Body of pancreas (tissue), 2 donors: ENCODE data around the gene SCGB1D4.

DNA sequence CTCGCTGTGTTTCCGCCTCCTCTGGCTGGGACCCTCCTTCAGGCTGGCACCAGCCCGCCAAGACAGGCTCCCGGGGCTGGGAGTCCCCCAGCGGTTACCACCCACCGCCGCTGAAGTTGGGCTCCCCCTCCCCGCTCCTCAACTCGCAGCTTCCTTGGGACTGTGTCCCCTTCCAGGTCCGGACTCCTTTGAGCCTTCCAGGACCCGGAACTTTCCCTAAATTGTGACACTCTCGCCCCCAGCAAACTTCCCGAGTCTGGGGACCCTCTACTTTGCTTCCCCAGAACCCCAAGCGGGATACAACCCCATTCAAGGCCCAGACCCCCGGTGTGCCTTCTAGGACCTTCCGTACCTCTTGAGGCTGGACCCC lies 417 bp downstream of the MYRF start:
- PRO-cap, result no peak
- RAMPAGE, long total RNA, 2 experiments, result no peak in any of the 2 experiments

DNA sequence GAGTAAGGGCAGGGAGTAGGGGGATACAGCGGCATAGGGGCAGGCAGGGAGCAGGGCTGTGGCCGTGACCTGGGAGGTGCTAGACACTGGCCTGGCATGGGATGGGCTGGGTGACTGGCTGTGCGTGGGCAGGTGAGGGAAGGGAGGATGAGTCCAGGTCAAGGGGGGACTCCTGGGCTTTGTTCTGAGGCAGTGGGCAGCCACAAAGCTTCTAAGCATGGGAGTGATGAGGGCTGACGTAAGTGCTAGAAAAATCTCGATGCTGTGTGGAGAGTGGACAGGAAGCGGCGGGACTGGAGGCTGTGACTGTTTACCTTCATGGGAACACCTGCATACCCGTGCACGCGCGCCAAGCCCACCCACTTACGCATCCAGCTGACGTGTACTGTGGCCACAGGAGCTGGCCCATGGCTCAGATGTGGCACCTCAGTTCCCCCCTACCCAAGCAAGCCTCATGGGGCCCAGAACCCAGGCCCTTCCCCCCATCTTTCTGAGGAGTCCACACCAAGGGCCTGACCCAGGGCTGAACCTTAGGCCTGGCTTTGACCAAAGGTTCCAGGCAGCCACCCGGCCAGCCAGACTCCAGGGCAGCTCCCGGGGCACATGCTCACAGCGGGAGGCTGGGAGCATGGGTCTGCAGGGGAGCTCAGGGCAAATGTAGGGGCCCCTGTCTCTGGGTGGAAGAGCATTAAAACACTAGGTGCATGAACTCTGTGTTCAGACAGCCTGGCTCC lies 14.0 kb downstream of the MYRF start:
- PRO-cap, result unidirectional peak, minus-strand start at position 308 of the sequence
- RAMPAGE, long total RNA, 2 experiments, result no peak in any of the 2 experiments

DNA sequence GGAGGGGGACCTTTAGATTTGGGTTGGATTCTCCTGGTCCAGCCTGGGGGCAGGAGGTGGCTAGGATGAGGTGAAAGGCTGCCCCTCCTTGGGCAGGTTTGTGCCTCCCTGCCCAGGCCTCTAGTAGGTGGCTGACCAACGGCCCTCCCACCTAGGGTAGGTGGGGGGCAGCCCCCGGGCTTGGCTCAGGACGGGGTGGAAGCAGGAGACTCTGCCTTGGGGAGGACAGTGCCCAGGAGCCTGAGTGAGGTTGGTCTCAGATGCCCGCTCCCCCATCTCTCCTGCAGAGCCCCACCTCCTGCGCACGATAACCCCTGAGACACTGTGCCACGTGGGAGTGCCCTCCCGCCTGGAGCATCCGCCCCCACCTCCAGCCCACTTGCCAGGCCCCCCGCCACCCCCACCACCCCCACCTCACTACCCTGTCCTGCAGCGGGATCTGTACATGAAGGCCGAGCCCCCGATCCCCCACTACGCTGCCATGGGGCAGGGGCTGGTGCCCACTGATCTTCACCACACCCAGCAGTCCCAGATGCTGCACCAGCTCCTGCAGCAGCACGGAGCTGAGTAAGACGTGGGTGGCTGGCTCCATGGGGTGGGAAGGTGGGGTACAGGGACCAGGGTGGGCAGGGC lies 17.6 kb downstream of the MYRF start:
- PRO-cap, result no peak
- RAMPAGE, long total RNA, 2 experiments, result no peak in any of the 2 experiments

DNA sequence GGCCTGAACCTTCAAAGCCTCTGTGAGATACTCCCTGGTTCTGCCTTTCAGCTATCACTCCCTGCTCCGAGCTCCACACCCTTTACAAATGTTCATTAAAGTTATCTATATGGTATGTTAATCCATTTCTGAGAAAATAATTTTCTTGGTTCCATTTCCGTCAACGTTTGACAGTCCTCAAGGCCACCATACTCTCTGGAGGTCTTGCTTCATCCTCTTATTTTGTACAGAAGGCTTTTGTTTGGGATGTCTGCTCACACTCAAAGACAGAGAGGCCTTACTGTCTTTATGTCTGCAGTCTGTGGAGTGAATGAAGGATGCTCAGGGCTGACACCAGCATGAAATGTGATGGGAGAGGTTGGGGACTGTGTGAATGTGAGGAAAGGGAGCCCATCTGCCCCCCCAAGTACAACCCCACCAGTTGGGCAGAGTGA lies 1.7 kb upstream of the FADS2 start:
- PRO-cap, result no peak
- RAMPAGE, long total RNA, 2 experiments, result no peak in any of the 2 experiments

DNA sequence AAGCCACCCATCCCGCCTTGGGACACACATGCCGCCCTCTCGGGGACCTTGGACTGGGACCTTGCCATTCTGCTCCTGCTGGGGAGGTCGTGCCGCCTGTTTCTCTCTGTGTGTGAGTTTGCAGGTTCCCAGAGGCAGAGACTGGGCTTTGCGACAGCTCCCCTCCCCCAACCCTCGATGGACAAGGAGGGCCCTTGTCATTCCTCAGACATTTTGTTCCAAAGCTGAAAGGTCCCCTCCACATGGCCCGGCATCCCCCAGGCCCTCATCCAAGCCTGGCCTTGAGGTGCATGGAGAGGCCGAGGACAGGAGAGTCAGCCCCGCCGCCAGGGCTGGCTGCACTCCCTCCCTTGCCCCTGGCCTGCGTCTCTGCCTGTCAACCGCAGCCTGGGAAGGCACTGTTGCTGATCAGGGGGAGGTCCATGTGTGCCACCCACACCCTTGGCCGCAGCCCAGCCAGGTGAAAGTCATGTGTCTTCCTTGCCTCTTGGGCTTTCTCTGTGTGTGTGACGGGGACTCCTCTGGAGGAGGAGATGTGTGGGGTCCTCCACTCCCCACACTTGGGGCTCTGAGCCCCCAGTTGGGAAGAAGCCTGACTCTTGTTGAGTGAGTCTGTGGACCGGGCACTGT lies 25.7 kb downstream of the FADS2 start:
- PRO-cap, result no peak
- RAMPAGE, long total RNA, 2 experiments, result no peak in any of the 2 experiments

- PRO-cap, result no peak
- RAMPAGE, long total RNA, 2 experiments, result no peak in any of the 2 experiments
Observed at GRCh38 chr11:61870912-61871759, 20.2 kb downstream of the FADS3 start.

GRCh38 chr11:61904341-61905081 lies 12.9 kb downstream of the RAB3IL1 start:
- PRO-cap, result no peak
- RAMPAGE, long total RNA, 2 experiments, result no peak in any of the 2 experiments

DNA sequence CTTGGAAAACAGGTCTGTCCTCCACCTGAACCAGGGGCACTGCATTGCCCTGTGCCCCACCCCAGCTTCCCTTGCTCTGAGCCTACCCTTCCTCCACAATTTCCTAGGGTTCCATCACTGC lies 4.7 kb downstream of the FTH1 start:
- PRO-cap, result unidirectional peak, minus-strand start at position 33 of the sequence
- RAMPAGE, long total RNA, 2 experiments, result no peak in any of the 2 experiments

DNA sequence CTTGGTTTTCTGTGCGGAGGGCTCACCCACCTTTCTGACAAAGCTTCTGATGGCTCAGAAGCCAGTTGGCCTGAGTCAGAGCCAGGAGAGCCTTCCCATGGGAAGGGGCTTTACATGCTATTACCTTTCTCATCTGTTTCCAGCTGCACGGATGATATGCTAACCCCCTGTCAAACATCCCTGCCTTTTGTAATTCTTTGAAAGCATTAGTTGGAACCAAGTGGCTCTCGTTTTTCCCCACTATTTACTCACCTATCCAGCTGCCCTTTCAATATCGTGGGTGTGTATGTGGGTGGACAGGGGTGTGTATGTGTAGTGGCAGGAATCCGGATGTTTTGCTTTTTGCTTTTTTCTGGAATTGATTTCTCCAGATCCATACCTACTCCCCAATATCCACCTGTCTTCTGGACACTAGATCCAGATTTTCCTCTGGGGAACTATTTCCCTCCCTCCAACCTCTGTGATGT lies 9.9 kb upstream of the FTH1 start:
- PRO-cap, result no peak
- RAMPAGE, long total RNA, 2 experiments, result no peak in any of the 2 experiments

DNA sequence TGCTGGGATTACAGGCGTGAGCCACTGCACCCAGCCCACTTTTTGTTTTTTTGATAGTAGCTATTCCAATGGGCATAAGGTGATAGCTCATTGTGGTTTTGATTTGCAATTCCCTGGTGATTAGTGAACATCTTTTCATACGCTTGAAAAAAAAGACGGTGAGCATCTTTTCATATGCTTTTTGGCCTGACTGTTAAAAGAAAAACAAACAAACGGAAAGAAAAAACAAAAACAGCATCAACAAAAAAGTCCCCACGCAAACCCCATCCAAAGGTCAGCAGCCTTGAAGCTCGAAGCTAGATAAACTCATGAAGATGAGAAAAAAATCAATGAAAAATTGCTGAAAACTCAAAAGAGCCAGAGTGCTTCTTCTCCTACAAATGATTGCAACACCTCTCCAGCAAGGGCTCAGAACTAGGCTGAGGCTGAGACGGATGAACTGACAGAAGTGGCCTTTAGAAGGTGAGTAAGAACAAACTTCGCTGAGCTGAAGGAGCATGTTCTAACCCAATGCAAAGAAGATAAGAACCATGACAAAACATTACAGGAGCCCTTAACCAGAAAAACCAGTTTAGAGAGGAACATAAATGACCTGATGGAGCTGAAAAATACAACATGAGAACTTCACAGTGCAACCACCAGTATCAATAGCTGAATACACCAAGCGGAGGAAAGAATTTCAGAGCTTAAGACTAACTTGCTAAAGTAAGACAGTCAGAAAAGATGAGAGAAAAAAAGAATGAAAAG lies 18.4 kb upstream of the FTH1 start:
- PRO-cap, result no peak
- RAMPAGE, long total RNA, 2 experiments, result no peak in any of the 2 experiments

GRCh38 chr11:62129779-62130346 lies 6.1 kb downstream of the INCENP start:
- PRO-cap, result no peak
- RAMPAGE, long total RNA, 2 experiments, result no peak in any of the 2 experiments

- PRO-cap, result no peak
- RAMPAGE, long total RNA, 2 experiments, result no peak in any of the 2 experiments
Observed at GRCh38 chr11:62148382-62148747, 24.6 kb downstream of the INCENP start.

DNA sequence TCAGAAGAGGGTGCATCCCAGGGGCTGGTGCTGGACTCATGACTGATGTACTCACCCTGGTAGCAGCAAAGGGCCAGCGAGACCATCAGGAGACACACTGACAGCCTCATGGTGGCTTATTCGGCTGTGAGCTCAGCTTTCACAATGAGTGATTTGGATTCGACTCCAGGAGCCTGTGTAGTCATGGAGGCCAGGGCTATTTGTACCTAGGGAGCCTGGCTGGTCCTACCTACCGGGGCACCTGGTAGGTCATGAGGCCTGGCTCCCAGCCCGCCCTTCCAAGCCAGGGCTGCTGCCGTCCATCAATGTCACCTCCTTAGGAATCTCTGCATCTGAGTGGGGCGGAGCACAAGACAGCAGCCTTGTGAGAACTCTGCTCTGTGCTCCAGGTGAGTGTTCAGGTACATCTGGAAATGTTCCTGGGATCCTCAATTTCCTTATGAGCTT lies at the start of gene SCGB1D4:
Gene SCGB1D4, minus strand, starts transcription at position 175 of the 447 bp plus-strand sequence.
- PRO-cap, result no peak
- RAMPAGE, long total RNA, 2 experiments, result no peak in any of the 2 experiments

DNA sequence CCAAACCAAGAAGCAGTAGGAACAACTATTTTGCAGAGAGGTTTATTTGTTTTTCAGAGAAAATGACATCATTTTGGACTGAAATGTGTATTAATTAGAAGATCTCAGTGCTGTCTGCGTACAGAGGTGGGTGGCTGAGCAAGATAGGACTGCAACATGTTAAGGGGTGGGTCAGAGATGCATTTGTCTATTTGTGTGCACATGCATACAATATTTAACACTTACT lies 1.1 kb downstream of the SCGB1A1 start:
- PRO-cap, result no peak
- RAMPAGE, long total RNA, 2 experiments, result no peak in any of the 2 experiments

DNA sequence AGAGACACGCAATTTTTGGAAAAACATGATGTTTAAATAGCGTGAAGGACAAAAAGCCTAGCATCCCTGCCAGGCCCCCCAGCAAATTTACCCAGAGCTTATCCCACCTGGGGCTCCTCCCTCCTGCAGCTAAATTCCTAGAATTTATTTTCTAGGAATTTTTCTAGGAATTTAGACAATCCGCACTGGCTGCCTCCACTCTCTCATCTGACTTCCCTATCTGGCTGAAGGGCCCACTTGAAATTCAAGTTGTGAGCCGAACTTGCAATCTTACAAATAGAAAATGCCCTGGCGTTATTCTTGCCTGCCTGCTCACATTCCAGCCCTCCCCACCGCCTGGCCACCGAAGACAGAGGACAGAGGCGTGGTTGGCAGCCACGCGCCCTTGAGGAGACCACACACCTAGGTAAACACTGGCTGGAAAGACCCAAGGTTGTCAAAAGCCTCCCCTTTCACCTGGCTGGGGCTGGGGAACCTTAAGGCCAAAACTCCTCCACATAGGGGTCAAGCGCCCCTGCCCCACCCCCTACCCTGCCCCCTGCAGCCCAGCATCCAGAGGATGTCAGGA lies 42.3 kb downstream of the AHNAK start:
- PRO-cap, result no peak
- RAMPAGE, long total RNA, 2 experiments, result no peak in any of the 2 experiments

DNA sequence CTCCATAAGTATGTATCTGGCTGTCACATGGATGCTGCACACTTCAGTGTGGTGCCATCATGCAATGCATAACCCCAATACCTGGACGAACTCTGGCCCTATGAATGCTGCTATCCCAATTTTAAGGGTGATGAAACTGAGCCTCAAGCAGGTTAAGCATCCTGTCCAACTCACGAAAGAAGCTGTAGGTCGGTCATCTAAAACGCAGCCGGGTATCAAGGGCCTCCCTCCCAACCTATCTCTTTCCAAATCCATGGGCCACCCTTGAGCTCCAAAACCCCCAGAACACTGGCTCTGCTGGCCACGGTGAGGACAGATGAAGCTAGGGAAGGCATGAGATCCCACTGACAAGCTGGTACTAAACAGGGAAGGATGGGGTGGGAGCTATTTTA lies 32.1 kb downstream of the AHNAK start:
- PRO-cap, result no peak
- RAMPAGE, long total RNA, 2 experiments, result no peak in any of the 2 experiments

GRCh38 chr11:62519584-62519988 lies 27.0 kb downstream of the AHNAK start:
- PRO-cap, result no peak
- RAMPAGE, long total RNA, 2 experiments, result no peak in any of the 2 experiments

GRCh38 chr11:62539071-62539675 lies 7.4 kb downstream of the AHNAK start:
- PRO-cap, result unidirectional peak, plus-strand start at chr11:62539548
- RAMPAGE, long total RNA, 2 experiments, result no peak in any of the 2 experiments

- PRO-cap, result bidirectional peak, plus-strand start at chr11:62548067, minus-strand start at chr11:62547909
- RAMPAGE, long total RNA, 2 experiments, result no peak in any of the 2 experiments
Observed at GRCh38 chr11:62547778-62548335, 1.3 kb upstream of the AHNAK start.

DNA sequence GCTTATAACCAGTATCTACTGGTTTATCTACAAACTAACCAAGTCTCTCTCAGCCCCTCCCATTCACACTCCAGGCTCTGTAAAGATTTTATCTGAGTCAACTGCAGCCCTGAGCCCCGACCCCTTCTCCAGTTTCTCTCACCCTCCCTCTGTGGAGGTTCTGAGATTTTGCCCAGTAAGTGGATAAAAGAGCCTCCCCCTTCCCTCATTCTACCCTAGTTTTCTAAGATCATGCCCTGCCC lies 9.2 kb upstream of the AHNAK start:
- PRO-cap, result no peak
- RAMPAGE, long total RNA, 2 experiments, result no peak in any of the 2 experiments